ENCODE measurements around a stretch of chr15.

GRCh38 chr15:60386896-60387468 lies 10.8 kb downstream of the ANXA2 start:
- PRO-cap: no peak
- RAMPAGE, long total RNA, 2 experiments: no peak in any of the 2 experiments

GRCh38 chr15:60570980-60571530 lies 92.1 kb upstream of the ICE2 start:
- PRO-cap: no peak
- RAMPAGE, long total RNA, 2 experiments: no peak in any of the 2 experiments

DNA sequence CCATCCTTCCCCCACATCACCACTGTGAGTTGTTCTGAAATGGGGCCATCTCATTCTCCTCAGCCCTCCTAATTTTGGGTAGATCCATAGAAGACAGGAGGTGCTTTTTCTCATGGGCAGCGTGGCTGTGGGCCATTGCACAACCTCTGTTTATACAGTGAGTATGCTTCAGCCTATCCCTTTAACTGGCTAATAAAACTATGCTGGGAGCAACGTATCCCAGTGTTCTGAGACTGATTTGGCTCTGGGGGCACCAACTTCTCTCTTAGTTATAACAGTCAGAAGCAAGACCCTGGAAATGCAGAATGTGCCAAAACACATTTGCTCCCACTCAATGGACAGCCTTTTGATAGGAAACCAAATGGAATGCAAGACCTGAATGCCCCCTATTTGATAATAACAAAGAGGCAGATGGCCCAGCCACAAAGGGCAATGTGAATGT lies 97.1 kb upstream of the ICE2 start:
- PRO-cap: no peak
- RAMPAGE, long total RNA, 2 experiments: no peak in any of the 2 experiments

DNA sequence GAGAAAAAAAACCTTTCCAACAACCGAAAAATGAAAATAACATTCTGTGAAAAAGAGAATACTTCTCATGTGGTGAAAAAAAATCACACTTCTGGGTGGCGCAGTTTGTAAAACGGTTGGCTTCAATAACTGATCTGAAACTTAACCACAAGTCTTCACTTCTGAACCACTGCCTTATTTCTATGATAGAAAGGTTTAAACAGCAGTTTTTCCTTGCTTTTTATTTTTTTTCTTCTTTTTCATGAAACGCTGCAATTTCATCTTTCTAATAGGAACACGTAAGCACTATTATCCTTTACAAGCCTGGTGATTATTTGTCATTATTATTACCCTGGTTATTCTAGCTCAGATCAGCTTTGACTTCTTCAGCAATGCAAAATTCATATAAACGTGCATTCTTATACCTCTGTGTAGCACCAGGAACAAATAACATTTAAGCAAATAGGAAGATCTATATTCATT lies 105.8 kb upstream of the ICE2 start:
- PRO-cap: no peak
- RAMPAGE, long total RNA, 2 experiments: no peak in any of the 2 experiments

DNA sequence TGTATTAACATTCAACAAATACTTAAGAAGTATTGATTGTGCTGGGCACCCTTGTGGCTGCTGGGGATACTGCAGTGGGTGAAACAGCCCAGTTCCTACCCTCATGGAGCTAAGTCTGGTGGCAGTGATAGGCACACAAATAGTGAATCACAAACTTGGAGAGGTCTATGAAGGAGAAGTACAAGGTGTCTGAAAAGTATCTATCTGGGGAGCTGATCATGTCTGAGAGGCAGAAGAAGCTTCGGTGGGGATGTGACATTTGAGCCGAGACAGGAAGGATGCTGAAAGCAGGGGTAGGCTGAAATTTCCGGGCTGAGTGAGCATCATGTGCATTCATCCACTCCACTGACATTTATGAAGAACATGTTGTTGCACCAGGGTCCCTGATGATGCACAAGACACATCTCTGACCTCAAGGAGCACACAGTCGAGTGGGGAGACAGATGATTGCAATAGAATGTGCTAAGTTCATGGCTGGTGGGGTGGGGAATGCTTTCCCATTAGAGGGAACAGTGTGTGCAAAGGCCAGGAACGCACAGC lies 309.0 kb upstream of the ICE2 start:
- PRO-cap: no peak
- RAMPAGE, long total RNA, 2 experiments: no peak in any of the 2 experiments

GRCh38 chr15:60804906-60805597 lies 326.1 kb upstream of the ICE2 start:
- PRO-cap: no peak
- RAMPAGE, long total RNA, 2 experiments: no peak in any of the 2 experiments

GRCh38 chr15:60913108-60913635 lies 315.9 kb downstream of the RORA start:
- PRO-cap: no peak
- RAMPAGE, long total RNA, 2 experiments: no peak in any of the 2 experiments

GRCh38 chr15:60932413-60933017 lies 296.6 kb downstream of the RORA start:
- PRO-cap: no peak
- RAMPAGE, long total RNA, 2 experiments: no peak in any of the 2 experiments

- PRO-cap: no peak
- RAMPAGE, long total RNA, 2 experiments: no peak in any of the 2 experiments
Measured at GRCh38 chr15:60995071-60995730, 233.9 kb downstream of the RORA start.

DNA sequence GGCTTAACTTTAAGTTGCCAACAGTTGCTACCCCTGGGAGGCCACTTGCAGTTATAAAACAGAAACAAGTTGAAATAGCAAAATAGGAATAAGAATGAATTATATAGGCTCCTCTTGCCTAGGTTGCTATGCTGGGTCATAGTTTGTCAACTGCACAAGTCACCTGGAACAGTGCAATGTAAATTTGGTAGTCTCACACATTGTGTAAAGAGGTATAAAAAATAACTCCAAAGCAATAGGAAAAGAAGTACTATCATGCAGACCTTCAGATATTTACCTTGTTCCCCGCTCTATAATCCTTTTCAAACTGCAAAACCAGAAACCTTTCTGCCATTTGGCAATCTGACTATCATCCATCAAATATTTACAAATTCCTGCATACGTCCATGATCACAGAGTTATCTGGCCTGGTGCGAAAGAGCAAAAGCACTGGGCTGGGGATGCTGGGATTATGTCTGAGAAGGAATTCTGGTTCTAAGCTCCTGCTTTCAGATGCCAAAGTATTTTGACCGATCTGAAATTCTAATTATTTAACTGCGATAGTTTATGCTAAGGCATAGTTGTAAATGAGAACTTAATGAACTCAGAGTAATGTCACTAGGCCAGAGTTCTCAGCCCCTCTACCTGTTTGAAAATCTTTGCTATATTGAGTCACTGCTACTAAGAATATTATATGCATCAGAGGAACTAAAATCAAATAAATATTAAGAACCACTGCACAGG lies 143.1 kb downstream of the RORA start:
- PRO-cap: no peak
- RAMPAGE, long total RNA, 2 experiments: no peak in any of the 2 experiments

GRCh38 chr15:61827934-61828505 lies 232.2 kb downstream of the VPS13C start:
- PRO-cap: no peak
- RAMPAGE, long total RNA, 2 experiments: no peak in any of the 2 experiments

DNA sequence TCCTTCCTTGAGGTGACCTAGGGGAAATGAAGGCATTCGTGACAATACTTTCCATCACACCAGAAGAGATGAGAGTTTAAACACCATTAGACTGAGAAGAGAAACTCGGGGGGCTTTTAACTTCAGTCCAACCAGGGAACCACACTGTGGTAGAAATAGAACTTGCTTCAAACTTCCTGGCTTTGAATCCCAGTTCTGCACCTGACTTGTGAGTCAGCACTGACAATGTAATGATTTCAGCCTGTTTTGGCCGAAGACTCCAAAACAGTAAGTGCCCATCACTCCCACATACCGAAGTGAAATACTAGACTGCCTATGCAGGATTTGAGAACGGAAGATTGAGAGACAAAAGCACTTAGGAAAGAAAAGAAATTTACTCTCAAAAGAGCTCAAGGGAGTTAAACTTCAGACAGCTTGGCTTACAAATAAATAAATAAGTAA lies 27.0 kb downstream of the C2CD4B start:
- PRO-cap: no peak
- RAMPAGE, long total RNA, 2 experiments: no peak in any of the 2 experiments

DNA sequence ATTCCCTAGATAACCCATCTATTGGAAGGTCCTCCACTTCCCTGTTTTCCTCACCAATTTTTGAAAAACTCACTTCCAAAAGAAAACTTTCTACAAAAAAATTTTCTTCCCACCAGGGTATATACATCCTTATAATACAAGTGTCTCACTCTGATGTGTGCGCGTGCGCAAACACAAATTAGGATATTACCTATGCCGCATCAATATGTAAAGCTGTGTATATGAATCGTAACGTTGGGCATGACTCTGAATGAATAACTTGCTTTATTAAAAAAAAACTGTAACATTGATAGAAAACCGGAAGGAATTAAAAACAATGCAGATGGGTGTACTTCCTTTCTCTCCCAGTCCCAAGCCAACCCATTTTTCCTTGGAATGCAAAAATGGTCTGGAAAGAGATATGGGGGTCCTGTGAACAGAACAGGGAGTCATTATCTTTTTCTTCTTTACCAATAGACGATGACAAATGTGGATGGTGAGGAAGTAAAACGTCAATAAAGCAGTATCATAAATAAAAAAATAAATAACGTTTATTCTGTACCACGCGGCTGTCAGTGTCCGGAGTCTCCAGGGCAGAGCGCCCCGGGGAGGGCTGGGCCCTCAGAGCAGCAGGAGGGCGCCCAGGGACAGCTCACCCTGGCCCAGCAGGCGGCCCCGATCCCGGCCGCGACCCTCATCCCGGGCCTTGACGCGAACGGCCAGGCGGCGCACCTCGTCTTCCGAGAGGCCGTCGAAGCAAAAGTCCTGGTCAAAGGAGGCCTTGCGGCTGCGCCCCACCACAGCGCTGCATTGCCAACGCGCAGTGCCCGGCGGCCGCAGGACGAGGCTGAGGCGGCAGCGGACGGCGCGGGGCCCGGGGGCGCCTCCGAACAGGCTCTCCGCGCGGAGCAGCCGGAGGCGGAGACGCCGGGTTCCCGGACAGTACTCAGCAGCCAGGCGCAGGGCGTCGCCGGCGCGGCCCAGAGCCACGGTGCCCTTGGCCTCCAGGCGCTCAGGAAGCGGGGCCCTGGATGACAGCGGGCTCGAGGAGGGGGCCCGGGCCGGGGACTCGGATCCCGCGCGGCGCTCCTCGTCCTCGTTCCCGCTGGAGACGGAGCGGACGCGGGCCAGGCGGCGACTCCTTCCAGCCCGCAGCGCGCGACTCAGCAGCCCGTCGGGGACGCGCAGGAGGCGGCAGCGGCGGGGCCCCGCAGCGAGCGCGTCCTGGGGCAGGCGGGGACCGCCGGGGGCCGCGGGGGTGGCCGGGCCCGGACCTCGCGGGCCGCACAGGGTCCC lies 1.4 kb downstream of the C2CD4B start:
- PRO-cap: unidirectional peak, minus-strand start at position 1,092 of the sequence
- RAMPAGE, long total RNA, 2 experiments: no peak in any of the 2 experiments

GRCh38 chr15:62172705-62173730 lies 7.9 kb upstream of the C2CD4B start:
- PRO-cap: unidirectional peak, minus-strand start at chr15:62172882; bidirectional peak, plus-strand start at chr15:62173475, minus-strand start at chr15:62173340
- RAMPAGE, long total RNA, 2 experiments: no peak in any of the 2 experiments

DNA sequence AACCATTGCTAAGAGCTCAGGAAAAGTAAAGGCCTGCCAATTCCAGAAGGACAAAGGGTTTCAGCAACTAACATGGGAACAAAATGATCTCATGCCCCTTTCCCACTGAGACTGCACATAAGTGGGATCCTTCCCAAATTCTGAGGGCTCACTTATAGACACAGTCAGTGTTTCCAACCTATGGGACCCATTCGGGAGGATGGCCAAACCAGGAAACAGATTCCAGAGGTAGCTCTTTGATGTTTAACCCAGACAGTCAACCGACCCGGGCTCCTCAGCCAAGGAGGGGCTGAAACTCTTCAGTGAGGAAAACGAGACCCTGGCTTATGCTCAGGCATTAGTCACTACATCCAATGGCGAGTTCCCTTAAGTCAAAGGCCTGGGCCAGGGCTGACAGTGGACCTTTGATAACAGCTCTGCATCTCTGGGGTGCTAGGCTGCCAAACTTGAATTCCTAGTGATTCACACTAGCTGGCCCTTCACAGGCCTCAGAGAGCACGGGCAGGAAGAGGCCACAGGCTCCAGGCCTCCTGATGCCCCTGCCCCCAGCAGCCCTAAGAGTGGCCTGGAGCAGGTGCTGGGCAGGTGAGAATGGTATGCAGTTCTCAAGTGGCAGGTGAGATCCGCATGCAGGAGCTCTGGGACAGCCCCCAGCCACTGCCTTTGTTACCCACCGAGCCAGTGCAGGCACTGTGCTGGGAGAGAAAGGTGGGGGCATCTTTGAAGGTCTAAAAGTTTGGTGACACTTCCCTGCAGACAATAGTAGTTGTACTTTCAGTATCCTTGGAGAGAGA lies 79.9 kb downstream of the TLN2 start:
- PRO-cap: bidirectional peak, plus-strand start at position 491 of the sequence, minus-strand start at position 355 of the sequence
- RAMPAGE, long total RNA, 2 experiments: no peak in any of the 2 experiments

GRCh38 chr15:62561032-62561634 lies 170.8 kb downstream of the TLN2 start:
- PRO-cap: bidirectional peak, plus-strand start at chr15:62561369, minus-strand start at chr15:62561153
- RAMPAGE, long total RNA, 2 experiments: start-site peak on the plus strand in 1 of 2 experiments, at chr15:62561358-62561422 at its widest, 36 reads per replicate

- PRO-cap: no peak
- RAMPAGE, long total RNA, 2 experiments: no peak in any of the 2 experiments
Measured at GRCh38 chr15:62567234-62567706, 176.9 kb downstream of the TLN2 start.

DNA sequence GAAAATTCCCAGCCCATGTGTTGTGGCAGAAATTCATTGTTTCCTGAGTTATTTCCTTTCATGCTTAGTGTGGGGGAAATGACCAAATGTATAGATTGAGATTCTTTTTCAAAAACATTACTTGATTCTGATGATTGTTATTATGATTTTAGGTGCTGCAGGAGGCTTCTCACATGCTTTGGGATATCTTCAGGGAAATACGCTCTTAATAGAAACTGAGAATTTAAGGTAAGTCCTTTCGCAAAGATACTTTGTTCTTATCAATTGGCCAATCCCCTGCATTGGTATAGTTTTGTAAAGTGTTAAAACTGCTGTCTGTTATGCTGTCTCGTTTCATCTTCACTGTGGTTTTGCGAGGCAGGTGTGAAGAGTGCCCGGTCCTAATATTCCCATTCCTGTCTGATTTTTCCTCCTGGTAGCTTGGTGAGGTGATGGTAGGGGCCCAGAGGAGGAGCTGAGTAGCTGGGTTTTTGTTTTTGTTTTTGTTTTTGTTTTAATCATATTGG lies 199.2 kb downstream of the TLN2 start:
- PRO-cap: no peak
- RAMPAGE, long total RNA, 2 experiments: no peak in any of the 2 experiments

GRCh38 chr15:62835282-62835724 lies 207.2 kb upstream of the TPM1 start:
- PRO-cap: no peak
- RAMPAGE, long total RNA, 2 experiments: start-site peak on the plus strand in 1 of 2 experiments, at chr15:62835600-62835688 at its widest, 251 reads per replicate

- PRO-cap: no peak
- RAMPAGE, long total RNA, 2 experiments: no peak in any of the 2 experiments
Measured at GRCh38 chr15:62835725-62836088, 206.8 kb upstream of the TPM1 start.

Data from right atrium auricular region (tissue), 2 donors.